SJCRH30 (cell line): ENCODE data around the gene CLEC18B.

DNA sequence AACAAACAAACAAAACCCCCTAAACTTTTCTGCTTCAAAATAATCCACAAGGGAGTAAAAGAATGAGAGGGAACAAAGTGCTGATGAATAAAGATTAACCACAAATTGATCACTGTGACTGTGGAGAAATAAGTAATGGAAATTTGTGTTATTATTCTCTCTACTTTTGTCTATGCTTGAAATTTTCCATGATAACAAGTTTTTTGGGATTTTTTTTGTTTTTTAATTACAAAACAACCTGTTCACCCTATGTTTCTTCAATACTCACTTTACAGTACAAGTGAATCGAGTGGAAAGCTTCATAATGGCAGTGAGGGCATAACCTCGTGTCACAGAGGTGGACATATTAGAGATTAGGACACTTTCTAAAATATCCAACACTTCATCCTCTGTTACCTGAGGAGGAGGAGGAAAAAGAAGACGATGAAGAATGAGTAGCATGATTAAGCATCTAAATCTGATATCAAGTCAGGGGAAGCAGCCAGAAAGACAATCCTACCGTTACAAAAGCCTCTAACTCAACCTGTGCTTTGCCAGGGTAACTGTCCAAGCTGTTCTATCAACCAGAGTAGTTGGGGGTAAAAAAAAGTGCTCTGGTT is 23.6 kb upstream of the PHLPP2 start:
- RAMPAGE, long total RNA: no peak

- RAMPAGE, long total RNA: no peak
Measured at GRCh38 chr16:71777620-71778092, 31.0 kb downstream of the AP1G1 start.

DNA sequence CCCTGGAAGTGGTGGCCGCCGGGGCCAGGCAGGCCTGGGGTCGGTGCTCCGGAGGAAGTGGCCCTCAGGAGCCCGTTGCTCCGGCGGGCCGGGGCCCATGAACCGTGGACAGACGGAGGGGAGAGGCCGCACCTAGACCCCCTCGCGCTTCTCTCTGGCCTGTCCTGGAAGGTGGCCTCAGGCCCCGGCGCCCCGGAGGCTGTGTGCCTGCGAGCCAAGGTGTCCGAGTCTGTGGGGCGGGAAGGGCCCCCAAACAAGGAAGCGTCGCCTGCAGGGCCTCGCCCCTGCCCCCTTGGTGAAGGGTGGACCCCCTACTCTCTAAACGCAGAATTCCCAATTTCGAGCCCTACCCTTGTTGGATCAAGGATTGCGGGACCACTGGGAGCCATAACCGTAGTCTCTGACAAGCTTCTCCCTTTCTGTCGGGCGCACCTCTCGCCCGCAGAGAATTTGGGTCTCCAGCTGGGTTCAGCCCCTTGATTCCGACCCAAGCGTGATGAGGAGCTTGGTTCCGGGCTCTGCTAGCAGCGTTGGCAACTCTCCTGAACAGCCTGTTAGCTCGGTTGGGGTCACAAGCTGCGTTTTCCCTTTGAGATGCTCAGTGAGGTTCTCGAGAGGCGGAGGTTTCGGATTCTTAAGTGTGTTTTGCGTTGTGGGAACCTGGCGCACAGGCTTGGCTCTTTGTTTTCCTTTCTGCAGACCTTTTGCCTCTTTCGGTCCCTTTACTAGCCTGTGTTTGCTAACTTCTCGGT is 513 bp downstream of the ATXN1L start:
- RAMPAGE, long total RNA: no peak

DNA sequence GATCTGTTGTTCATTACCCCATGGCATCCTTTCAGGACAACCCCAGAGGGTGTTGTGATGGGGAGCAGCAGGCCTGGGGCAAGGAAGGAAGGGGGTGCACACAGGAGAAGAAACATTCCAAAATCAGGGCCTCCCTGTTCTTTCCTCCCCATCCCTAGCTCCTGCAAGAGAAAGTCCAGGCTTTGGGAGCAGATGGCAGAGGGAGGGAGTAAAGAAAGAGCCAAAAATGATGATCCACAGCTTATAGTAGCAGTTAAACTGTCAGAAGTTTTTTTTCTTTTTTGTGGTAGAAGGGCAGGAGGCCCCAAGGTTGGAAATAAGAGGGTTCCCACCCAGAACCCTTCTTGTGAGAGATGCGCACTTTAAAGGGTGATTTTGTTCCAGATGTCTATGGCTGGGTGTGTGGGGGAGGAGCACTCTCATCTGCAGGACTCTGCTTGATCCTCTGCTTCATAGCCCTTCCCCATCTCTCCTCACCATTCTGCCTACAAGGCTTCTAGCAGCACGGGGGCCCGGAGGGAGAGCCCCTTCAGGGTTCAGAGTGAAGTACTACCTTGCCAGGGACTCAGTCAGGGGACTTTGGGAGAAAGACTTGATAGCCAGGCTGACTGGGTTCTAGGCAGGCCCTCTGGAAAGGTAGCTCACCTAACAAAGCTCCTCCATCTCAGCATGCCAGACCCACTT is 6.3 kb downstream of the ATXN1L start:
- RAMPAGE, long total RNA: no peak

GRCh38 chr16:71895649-71896348 is 468 bp downstream of the IST1 start:
- RAMPAGE, long total RNA: no peak

DNA sequence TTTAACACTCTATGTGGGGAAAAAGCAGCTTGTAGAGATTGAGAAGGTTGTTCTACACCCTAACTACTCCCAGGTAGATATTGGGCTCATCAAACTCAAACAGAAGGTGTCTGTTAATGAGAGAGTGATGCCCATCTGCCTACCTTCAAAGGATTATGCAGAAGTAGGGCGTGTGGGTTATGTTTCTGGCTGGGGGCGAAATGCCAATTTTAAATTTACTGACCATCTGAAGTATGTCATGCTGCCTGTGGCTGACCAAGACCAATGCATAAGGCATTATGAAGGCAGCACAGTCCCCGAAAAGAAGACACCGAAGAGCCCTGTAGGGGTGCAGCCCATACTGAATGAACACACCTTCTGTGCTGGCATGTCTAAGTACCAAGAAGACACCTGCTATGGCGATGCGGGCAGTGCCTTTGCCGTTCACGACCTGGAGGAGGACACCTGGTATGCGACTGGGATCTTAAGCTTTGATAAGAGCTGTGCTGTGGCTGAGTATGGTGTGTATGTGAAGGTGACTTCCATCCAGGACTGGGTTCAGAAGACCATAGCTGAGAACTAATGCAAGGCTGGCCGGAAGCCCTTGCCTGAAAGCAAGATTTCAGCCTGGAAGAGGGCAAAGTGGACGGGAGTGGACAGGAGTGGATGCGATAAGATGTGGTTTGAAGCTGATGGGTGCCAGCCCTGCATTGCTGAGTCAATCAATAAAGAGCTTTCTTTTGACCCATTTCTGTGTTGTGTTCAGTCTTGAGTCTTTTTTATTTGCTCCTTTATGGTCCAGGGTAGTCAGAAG is 2.5 kb upstream of the HPR start:
- RAMPAGE, long total RNA: no peak

DNA sequence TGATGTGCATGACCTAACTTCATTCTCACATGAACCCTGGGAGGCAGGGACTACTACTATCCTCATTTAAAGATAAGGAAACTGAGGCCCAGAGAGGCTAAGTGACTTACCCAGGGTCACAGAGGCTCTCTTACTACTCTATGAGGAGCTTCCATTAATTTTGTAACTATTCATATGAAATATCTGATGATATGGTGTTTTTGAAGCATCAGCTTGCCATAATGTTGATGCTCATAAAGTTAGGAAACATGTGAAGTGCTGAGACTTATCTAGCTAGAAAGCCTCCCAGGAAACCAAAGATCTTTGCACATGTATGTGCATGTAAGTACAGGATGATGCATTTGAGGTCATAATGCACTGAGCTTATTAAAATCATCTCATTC is 341 bp downstream of the PMFBP1 start:
- RAMPAGE, long total RNA: no peak

DNA sequence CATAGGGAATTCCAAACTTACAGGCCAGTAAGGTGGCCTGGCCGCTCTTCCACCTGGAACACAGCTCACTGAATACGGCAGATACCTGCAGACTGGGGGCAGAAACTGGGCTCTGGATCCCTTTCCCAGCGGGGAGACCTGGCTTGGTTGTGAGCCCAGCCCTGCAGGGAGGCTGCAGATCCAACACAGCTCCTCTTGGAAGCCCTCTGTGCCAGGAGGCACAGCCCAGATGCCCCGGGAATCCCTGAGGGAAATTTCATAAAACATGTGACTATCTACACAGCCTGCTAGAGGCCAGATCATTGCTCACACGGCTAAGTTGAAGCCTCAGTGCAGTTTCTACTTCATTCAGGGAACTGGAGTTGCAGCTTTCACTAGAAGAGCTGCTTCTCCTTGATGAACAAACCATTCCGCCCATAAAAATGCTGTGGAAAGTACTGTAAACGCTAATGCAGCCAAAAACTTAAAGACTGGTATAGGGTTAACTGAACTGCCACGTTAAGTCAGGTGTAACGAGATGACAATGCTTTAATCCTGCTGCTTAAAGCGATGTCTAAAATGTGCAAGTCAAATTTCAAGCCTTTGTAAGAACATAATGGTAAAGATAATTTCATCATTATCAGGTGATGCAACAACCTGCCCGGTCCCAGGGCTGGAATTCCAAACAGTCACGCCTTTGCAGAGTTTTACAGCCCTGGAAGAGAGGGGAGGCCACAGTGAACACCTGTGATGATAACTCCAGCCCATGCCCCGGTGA is 172.6 kb downstream of the ZFHX3 start:
- RAMPAGE, long total RNA: no peak

DNA sequence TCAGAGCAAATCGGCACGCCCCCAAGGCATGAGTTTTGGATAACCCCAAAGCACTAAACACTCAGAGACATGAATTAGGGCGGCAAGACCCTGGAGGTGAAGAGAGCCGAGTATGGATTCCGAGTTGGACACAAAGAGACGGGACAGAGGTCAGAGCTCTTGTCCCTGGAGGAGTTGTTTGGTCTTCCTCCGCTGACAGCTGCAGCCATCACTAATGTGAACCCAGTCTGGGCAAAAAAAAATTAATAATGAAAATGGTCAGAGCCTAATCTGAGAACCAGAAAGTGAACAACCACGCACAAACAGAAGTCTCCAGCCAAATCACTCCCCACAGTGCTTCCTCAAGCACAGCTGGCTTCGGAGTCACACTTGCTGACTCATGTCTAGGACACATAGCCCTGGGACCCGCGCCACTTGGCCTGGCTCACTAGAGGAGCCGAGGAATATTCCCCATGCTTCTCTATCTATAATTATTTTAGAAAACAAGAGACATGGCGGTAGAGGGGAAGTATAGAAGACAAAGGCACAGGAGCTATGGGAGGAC is 109.2 kb downstream of the ZFHX3 start:
- RAMPAGE, long total RNA: no peak

DNA sequence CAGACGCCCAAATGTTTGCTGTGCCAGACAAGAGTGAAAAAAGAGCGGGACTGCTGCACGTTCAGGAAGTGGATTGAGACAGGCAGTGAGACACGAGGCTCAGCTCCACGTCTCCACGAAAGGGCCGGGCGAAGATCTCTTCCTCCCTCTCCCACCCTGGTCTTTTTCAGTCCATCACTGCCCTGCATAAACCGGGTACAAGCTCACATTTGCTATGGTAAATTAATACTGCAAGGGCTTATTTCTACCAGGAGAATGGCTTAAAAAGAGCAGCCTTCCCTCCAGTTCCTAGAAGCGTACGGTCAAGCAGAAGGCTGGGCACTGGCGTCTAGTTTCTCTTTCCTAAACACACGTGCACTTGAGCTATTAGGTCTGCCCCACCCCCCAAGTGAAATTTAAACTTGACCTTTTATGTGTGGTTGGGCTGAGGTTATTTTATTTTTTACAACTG is 95.4 kb downstream of the ZFHX3 start:
- RAMPAGE, long total RNA: no peak

DNA sequence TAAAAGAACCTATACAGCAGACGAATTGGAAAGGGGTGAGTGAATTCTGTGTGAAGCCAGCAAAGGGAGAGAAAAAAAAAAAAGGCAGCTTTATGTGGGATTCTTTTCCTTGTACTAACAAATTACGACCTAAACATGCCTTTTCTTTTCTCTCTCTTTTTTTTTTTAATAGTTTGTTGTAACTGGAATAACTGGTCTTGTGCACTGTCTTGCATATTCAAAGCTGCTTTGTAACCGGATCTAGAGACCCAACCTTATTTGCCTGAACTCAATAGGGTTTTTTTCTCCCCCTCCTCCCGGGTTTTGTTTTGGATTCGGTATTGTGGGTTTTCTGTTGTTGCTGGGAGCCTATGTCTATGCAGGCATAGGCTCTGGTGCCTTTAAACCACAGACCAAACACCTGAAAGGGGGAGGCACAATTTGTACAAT is 7.1 kb upstream of the ZFHX3 start:
- RAMPAGE, long total RNA: no peak

GRCh38 chr16:73056755-73057370 is 8.9 kb upstream of the ZFHX3 start:
- RAMPAGE, long total RNA: no peak

DNA sequence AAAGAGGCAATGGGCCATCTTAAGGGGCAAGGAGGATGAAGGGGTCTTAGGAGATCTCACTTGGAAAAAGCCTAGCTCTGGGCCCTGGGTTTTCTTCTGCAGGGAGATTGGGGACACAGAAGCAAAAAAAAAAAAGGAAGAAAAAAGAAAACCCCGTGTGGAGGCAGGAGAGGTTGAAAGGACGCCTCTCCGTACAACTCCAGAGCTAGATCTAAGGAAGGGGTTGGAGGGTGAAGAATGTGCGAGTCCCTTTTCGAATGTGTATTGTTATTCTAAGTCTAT is 14.6 kb upstream of the ZFHX3 start:
- RAMPAGE, long total RNA: no peak

DNA sequence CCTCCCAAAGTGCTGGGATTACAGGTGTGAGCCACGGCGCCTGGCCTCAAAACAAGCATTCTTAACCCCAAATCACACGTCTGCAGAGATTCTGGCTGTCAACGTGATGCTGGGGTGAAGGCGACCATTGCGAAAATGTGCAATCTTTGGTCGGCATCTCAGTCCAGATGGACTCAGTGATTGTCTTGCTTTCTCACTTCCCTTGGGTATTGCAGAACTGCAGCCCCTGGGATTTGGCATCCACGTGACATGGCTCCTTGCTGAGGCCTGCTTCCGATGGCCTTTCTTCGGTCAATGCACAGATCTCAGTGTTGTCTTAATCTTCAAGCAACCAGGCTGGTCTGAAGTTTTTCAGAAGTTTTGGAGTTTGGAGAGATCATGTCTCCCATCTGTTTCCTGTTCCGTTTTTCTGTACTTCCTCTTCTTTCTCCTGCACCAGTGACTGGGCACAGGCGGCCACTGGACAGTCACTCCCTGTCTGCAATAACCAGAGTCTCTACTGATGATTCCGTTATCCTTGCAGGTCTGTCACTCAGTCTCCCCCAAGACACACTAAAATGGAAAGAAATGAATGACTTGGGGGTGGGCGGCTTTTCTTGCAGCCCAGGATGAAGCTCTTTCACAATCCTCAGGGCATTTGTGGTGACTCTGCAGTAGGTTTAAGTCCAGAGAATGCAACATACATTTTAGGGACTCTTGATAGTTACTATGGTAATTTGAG is 106.2 kb upstream of the ZFHX3 start:
- RAMPAGE, long total RNA: no peak

- RAMPAGE, long total RNA: no peak
Measured at GRCh38 chr16:73233071-73233461, 185.1 kb upstream of the ZFHX3 start.

DNA sequence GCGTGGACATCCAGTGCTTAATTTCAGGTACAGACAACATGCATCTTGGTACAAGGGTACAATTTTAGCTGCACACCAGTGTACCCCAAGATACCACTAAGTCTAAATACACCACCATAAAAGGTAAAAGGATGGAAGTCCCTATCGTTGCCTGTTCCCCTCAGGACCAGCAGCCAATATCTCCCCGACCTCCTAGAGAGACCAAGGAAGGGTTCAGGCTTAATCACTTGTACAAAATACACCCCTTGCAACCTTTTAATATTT is 477.5 kb upstream of the ZFHX3 start:
- RAMPAGE, long total RNA: no peak

- RAMPAGE, long total RNA: no peak
Measured at GRCh38 chr16:73785407-73785648, 511.3 kb upstream of the PSMD7 start.

GRCh38 chr16:74306953-74307878 is 10.6 kb downstream of the PSMD7 start:
- RAMPAGE, long total RNA: no peak

GRCh38 chr16:74396344-74396923 is 20.3 kb downstream of the NPIPB15 start:
- RAMPAGE, long total RNA: no peak

DNA sequence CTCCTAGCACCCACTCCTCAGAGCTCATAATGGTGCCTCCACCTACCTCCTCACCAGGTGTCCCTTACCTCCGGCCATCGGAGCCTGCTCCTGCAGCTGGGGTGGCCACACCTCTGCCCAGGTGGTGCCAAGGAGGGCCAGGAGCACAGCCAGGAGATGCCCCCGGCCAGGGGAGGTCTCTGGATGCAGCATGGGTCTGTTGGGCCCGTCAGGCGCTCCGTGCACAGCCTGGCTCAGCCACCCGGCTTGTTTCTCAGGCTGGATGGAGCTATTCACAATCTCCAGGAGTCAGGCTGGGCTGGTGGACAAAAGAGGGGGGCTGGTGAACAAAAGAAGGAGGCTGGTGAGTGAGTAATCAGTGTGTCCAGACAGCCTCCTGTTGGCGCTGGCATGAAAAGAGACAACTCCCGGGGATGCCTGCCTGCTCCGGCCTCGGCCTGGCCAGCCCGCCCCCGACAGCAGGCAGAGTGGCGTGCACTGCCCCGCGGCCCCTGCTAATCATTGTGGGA is at the start of gene CLEC18B:
Gene CLEC18B, minus strand, starts transcription at position 400 of the 509 bp plus-strand sequence.
- RAMPAGE, long total RNA: no peak